Myometrial cell (primary cell): Measurements from ENCODE around the genes KIF11 and CEP55.

DNA sequence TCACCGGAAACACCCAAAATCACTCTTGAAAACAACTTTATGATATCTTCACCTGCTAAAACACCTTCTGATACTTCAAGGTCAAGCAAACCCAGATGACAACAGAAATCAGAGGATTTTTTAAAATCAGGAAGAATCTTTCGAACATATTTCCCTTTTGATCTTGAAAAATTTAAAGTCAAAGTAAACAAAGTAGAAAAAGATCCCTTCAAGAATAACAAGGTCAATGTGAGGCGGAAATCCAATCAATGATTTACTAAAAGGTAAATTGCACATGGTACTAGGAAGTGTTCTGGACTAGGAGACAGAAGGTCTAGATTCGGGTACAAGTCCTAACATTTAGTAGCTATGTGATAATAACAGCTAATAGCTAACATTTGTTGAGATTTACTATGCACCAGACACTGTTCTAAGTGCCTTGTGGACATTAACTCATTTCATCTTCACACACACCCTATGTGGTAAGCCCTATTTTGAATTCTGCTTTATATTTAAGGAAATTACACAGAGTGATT lies 176.6 kb downstream of the CPEB3 start:
- RAMPAGE, long total RNA: no peak

DNA sequence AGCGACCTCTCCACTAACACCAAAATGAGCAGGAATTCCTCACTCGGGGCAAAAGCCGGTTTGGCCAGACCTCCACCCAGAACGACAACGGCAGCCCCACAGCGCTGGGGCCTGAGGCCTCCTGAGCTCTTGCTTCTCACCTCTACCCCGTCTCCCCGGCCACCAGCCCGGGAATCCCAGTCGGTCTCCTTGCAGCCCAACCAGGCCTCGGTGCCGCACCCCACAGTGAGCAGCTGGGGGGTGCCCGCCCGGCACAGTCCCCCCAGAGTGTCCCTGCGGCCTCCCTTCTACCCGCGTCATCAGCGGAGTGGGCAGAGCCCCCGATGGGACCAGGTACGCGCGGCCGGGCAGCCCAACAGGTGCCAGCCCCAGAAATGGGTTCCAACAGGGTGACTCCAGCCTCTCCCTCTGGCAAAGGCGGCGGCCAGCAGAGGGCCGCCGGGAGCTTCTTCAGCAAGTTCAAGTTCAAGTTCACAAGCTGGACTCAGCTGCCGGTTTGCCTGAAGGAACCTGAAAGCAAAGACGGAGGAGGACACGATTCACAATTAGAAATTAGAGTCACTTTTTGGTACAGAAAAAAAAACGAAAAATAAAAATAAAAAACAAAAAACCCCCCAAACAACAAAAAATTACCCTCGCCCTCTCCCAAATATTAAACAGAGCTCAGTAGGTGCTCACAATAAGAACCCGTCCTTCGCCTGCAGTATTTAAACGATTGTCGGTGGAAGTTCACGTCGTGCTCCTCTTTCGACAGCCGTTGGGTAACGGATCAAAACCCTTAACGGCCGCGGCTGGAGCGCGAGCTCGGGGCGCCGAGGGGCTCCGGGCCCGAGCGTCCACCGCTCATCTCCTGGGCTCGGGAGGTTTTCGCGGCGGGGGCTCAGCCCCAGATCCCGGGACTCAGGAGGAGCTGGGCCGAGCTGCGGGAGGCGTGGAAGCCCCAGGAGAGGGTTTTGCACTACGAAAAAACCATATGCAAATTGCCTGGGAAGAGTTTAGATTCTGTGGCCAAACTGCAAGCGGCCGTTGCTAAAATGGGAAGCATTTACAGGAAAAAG lies 129.2 kb downstream of the MARCHF5 start:
- RAMPAGE, long total RNA: no peak

DNA sequence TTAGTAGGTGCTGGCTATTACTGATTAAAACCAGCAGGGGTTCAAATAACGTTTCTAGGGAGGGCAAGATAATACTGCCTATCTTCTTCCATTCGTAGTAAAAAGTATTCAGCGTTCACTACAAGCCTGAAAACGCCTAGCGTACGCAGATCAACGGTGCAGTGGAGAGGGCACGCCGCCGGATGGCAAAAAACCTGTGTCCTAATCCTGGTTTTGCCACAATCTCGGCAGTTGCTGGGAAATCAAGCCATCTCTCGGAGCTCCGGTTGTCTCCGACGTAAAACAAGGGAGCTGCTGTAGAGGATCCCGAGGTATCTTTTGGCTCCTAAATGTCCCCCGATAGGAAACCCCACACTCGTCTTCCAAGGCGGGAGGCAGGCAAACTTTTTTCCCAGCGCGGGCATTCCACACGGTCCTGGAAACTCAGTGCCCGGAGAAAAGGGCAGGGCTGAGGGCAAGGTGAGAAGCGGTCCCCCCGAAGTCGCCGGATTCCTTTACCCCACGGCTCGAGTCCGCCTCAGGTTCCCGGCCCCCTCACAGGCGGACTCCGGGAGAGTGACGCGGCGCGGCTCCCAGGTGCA lies 779 bp downstream of the IDE start:
- RAMPAGE, long total RNA: no peak

DNA sequence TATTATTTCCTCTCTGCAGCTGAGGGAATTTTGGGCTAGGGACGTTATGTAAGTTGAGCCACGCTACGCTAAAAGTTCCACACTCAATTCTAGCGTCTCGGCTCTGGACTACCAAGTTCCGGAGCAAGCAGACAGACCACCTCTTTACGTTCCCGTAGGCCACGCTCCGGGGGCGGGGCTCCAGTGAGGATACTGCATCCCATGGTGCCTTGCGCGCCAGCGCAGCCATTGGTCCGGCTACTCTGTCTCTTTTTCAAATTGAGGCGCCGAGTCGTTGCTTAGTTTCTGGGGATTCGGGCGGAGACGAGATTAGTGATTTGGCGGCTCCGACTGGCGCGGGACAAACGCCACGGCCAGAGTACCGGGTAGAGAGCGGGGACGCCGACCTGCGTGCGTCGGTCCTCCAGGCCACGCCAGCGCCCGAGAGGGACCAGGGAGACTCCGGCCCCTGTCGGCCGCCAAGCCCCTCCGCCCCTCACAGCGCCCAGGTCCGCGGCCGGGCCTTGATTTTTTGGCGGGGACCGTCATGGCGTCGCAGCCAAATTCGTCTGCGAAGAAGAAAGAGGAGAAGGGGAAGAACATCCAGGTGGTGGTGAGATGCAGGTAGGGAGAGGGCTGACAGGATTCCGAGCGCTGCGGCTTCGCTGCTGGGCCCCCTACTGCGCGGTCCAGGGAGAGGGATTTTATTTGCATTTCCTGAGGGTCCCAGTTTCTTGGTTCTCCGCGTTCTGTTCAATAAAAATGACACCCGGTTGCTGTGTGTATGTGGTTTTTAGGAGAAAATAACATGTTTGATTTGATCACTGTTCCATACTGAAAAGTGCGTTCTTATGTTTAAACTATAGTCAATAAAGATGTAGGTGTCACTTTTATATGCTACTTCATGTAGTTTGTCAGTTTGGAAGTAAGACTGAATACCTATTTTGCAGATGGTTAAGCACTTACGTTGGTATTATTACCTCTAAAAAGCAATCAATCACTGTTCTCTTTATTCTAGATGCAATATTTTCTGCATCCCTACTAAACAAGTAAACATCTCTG lies at the start of gene KIF11:
KIF11 (plus strand) TSS at position 281 of the 1,041 bp plus-strand sequence.
- RAMPAGE, long total RNA: start-site peak on the plus strand centred at position 325 of the sequence, 93 bp wide, 229 and 457 reads in 2 replicates

DNA sequence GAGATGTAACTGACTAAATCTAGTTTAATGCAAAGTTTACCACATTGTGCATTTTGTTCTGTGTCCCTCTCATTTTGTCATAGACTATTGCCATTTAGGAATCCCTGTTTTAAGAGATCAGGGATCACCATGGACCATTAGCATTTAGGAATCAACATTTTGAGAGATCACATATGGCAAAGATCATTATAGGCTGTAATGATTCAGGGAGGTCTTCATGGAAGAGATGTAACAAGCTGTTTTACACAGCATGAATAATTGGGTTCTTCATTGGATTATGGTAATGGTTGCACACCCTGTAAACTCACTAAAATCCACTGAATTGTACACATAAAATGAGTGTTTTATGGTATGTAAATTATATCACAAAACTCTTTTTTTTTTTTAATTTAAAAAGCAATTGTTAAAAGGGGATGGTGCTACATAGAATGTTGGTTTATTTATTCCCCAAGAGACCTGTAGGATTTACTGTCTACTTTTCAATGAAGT lies 41.0 kb upstream of the HHEX start:
- RAMPAGE, long total RNA: no peak

GRCh38 chr10:92756937-92757742 lies 67.4 kb downstream of the HHEX start:
- RAMPAGE, long total RNA: no peak

DNA sequence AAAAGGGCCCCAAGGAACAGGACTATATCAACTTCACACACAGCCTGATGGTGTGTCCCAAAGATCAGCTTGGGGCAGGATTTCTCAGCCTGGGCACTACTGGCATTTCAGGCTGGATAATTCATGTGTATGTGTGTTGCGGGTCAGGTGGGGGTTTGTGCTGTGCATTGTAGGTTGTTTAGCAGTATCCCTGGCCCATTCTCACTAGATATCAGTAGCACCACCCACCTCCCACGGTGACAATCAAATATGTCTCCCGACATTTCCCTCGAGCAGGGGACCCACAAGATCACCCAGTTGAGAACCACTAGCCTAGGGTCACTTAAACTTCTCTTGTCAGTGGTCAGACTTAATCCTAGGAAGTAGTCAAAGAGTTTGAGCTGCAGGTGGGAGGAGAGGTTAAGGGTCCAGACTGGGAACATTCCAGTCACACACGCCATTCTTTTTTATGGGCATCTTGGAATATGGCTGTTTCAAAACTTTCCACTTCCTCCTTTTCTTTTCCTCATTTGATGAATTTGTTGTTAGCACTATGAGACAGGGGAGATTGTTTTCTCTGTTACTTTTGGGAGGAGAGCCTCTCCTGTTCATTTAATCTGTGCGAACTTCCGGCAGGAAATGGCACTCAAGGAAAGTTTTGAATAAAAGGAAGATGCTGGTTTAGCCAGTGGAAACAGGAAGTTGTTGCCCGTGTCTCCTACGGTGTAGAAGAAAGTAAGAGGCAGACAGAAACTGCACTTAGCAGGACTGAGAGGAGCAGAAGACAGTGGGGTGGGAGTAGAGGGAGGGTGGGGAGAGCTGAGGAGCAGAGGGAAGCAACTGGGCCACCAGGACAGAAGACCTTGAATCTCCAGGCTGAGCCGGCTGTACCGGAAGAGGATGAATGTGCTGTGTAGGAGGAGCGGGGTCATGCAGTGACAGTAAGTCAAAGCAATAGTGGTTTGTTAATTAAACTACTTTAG lies 17.6 kb upstream of the EXOC6 start:
- RAMPAGE, long total RNA: no peak

DNA sequence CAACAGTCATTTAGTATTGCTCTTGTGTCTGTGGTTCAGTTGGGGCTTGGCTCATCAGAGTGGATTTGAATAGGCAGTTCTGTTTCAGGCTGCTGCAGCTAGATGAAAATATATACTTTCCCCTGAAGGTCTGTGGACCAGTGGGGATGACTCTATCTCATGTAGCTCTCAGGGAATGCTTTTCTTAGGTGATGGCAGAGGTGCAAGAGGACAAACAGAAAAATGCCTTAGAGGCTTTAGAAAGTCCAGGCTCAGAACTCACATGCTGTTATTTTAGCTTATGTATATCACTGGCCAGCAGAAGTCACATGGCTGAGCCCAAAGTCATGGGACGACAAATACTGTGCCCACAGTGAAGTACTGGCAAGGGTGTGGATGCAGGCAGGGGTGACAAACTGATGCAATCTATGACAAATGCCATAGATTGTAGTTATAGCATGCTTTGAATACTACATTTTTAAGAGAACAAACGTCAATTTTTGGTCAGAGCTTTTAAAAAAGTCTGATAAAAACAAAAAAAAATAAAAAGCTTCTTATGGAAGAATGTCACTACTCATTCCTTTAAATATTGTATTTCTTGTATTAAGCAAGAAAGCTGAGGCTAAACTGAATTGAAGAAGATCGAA lies 15.0 kb upstream of the EXOC6 start:
- RAMPAGE, long total RNA: no peak

DNA sequence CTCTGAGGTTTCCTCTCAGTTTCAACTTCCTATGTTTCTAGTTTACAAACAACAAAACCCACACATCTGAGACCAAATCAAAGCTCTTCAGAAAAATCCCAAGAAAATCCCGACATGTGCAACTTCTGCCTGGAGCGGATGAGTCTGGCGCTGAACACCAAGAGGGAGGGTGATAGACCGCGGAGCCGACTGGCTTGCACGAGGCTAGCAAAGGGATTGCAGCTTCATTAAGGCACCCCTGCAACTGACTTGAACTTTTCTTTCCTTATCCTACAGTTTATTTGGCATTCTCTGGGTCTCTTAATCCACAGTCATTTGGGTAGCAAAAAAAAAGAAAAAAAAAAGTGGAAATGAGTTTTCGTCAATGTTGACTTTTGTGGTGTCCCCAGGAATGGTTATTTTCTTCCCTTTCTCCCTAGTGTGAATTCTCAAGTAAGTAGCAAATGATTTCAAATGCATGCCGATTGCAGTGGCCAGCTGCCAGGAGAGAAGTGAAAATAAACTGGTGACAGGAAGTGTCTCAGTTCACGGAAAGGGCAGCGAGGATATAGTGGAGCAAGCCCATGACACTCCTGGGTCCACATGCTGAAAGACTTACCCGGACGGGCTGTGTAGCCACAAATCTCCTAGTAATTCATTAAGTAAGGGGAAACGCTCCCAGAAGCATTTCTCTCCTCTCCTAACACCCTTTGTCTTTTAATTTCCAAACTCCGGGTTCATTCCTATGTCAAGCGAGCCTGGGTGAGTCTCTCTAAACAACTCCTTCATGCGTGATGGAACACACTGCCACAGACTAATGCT lies 125.3 kb downstream of the CYP26A1 start:
- RAMPAGE, long total RNA: no peak

GRCh38 chr10:93458715-93459444 lies 23.3 kb downstream of the MYOF start:
- RAMPAGE, long total RNA: no peak

GRCh38 chr10:93462972-93463483 lies 19.1 kb downstream of the MYOF start:
- RAMPAGE, long total RNA: no peak

DNA sequence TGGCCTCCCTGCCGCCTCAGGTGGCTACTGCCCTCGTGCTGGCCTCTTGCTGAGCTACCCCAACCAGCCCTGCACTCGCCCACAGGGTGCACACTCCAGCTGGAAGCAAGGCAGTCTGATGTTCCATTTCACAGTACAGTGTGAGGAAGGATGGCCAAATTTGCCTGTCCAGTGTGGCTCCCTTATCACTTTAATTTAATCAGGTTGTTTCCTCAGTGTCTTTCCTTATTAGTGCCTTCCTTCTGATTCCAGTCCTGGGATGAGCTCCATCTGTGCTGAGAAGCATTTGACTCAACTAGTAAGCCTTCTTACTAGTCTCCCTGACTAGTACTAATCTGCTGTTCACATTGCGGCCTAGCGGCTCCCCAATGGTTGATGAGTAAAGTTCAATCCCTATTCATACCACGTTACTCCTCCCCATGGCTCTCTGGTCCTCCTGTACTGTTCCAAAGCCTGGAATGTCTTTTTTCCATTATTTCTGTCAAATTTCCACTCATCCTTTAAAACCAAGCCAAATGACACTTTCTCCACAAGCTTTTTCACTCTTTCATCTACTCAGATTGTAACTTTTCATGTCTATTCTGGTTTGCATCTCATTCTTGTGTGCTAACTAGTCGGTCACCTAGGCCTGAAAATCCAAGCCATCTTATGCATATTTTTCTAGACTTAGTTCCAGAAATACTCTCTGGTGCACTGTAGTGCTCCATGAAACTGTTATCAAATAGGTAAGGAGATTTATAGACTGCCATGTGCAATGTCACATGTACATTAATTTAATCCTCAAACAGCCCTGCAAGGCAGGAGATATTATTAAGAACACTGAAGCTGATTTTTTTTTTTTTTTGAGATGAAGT lies 8.0 kb downstream of the MYOF start:
- RAMPAGE, long total RNA: no peak

DNA sequence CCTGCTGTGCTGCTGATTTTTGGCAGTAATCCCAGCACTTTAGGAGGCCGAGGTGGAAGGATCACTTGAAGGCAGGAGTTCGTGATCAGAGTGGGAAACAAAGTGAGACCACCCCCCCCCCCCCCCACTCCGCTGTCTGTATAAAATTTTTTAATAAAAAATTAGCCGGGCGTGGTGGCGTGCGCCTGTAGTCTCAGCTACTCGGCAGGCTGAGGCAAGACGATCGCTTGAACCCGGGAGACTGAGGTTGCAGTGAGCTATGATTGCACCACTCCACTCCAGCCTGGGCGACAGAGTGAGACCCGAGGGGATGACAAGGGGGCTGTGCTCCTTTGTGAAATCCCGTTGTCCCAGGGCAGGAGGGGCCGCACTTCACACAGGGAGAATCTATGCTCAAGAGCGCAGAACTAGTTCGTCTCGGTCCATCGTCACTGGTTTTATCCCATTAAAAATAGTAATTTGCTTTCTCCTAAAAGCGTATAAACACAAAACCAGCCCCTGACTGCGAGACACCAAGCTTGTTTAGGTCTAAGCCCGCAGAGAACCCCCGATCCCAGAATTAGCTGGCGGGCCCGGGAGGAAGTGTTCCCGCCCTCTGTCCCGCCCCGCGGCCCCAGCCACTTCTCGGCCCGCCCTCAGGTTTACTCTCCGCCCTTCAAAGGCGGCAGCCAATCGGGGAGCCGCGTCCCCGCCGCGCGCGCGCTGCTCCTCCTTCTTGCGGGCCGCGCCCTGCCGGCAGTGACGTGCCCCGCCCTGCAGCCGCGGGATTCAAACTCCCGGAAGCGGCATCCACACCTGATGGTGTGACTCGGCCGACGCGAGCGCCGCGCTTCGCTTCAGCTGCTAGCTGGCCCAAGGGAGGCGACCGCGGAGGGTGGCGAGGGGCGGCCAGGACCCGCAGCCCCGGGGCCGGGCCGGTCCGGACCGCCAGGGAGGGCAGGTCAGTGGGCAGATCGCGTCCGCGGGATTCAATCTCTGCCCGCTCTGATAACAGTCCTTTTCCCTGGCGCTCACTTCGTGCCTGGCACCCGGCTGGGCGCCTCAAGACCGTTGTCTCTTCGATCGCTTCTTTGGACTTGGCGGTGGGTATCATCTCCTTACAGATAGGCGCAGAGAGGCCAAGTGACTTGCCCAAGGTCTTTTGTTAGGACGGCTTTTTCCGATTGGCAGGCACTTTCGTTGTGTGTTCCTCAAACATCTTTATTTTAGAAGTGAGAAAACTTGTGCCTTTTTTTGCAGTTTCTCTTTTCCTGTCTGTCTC lies at the start of gene CEP55:
CEP55 (plus strand) TSS at position 771 of the 1,261 bp plus-strand sequence.
- RAMPAGE, long total RNA: no peak

- RAMPAGE, long total RNA: no peak
These were observed 46.4 kb downstream of the NOC3L start for GRCh38 chr10:94316274-94316871.

DNA sequence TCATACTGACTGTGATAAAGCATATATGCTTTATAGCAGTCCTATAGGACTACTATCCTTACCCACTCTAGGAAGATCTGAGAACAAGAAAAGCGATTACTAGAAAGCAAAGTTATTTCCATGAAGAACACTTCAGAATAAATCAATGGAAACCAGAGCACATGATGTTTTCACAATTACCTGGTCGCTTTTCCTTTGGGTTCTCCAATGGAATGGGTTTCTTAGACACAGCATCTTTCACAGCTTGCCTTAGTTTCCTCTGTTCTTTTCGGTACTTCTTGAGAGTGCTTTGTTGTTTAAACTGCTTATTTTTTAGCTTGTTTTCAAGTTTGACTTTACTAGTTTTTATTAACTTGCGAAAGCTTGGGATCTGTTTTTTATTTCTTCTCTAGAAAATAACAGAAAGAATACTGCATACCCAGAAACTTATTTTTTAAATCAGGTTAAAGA lies 1.2 kb downstream of the NOC3L start:
- RAMPAGE, long total RNA: no peak

GRCh38 chr10:94686917-94687504 lies 3.5 kb downstream of the CYP2C18 start:
- RAMPAGE, long total RNA: no peak

DNA sequence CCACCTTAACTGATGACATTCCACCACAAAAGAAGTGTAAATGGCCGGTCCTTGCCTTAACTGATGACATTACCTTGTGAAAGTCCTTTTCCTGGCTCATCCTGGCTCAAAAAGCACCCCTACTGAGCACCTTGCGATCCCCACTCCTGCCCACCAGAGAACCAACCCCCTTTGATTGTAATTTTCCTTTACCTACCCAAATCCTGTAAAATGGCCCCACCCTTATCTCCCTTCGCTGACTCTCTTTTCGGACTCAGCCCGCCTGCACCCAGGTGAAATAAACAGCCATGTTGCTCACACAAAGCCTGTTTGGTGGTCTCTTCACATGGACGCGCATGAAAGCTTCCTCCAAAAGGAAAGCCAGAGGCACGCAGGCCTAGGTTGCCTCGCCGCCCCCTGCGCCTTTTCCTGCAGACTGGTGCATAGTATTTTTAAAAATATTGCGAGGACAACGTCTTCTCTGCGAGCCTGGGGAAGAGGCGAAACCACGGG lies 37.3 kb downstream of the ACSM6 start:
- RAMPAGE, long total RNA: no peak

DNA sequence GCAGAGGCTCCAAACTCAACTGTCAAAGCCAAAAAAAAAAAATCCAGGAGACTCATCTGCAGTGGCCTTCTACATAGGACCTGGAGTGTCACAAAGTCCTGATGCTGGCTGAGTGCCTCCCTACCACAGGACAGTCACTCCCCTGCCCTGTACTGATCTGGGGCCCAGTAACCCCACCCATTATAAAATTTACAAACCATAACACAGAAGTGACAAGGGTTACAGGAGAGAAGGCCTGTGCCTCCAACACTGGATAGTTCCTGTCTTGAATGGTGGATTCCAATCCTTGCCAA lies 14.6 kb downstream of the PDLIM1 start:
- RAMPAGE, long total RNA: no peak

DNA sequence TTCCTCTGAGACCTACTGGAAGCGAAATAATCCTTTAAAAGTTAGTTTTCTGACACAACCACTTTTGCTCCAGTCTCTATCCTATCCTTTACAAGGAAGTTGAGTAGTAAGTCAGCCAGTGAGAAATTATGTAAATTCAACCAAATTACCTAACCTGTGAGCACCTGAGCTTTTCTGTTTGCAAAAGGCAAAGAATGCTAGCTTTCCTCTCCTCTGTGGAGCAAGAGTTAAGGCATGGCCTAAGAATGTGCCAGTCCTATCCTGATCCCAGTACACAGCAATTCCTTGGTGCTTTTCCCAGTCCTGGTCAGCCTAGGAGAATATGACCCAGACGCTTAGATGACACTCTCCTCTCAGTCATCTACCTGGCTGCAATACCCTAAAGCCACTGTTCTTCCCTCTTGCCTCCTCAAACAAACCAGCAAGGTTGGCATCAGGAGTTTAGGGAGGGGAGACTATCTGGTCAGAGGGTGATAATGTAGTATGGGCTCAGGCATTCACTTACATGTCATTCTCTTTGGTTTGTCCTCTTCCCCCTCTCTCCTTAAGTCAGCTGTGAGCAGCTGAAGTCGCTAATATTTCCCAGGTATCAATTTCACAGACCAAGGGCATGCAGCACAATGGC lies 4.1 kb downstream of the PDLIM1 start:
- RAMPAGE, long total RNA: no peak

GRCh38 chr10:95305824-95306520 lies 15.2 kb upstream of the PDLIM1 start:
- RAMPAGE, long total RNA: no peak